Cytotoxic T cell (primary cell): ENCODE measurements around the gene PGA3.

DNA sequence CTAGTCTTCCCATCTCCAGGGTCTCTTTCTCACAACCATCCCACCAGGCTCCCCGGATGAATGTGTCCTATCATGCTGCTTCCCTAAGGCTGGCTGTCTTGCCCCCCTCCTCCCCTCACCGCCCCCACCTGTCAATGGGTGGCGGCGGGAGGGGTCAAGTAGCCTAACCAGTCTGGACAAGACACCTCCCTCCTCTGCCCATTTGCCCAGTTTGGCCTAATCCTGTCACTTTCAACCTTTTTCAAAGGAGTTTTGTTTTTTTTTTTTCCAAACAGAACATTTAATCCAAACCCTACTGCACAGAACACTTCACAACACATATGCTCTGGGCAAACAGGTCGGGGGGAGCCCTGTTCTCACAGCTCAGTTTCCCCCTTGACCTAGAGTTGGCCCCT lies 10.9 kb downstream of the VPS37C start:
- PRO-cap, 2 experiments, result no peak in any of the 2 experiments

GRCh38 chr11:61203234-61203705 lies at the start of gene PGA3:
Gene PGA3, plus strand, starts transcription at chr11:61203515.
- PRO-cap, 2 experiments, result no peak in any of the 2 experiments

DNA sequence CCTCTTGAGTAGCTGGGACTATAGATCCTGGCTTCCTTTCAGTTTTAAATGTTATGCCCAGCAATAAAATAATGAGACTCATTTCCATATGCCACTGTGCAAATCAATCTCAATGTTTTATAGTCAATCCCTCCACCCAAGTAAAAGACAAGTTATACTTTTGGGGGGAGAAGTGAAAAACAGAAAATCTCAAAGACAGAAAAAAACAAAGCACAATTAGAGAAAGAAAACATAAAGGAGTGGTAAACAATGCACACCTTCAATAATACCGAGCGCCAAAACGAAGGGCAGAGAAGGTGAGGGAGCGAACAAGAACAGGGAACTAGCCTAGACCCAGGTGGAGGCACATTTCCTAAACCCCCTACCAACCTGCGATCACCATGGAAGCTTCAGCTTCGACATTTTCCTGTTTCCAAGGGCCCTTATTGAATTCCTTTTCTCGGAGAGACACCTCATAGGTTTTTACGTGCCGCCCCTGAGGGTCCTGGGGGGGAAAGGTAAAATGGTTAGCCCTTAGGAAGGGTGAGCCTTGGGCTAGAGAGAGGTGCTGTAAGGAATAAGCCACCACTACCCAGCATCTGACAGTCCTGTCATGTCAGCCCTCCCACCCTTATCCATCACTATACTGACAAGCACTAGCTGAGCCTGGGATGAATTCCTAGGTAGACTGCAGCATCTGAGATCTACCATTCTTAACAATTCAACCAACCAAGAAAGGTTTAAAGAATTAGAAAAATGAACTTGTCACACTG lies 6.3 kb downstream of the DDB1 start:
- PRO-cap, 2 experiments, result no peak in any of the 2 experiments

GRCh38 chr11:61498648-61499293 lies 9.8 kb upstream of the LRRC10B start:
- PRO-cap, 2 experiments, result no peak in any of the 2 experiments

DNA sequence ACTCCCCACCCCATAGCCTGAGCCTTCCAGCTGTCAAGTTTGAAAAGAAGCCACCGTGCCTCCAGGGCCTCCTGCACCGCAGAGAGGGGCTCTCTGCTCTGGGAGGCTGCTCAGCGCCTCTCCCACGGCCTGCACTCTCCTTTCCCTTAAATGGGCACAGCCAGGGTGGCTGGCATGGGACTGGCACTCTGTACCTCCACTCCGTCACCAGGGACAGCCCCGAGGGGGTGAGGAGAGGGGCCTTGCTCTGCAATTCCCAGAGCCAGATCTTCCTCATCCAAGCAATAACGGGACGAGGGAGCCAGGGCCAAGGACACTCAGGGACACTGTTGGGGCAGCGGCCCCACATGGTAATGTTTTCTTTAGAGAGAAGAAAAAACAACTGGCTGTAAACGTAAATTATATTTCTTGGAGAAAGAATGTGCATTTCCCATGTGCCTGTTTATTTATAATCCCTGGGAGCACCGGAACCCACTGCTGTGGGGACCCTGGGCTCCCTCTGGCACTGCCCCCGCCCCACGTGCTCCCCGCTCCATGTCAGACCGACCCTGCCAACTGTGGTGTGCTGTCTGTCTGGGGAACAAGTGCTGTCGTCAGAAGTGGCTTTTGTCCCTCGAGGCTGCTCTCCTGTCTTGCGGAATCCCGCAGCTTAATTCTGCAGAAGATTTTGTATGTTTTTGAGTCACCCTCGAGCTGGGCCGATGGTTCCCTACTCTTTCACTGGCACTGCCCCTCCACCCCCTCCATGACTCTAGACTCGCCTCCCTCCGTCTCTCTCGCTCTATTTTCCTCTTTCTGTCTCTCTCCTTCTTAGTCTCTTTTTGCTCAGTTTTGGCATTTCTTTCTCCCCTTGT lies 2.3 kb downstream of the LRRC10B start:
- PRO-cap, 2 experiments, result no peak in any of the 2 experiments

- PRO-cap, 2 experiments, result no peak in any of the 2 experiments
Observed at GRCh38 chr11:61534654-61535261, 26.2 kb downstream of the LRRC10B start.

- PRO-cap, 2 experiments, result no peak in any of the 2 experiments
Observed at GRCh38 chr11:61535301-61535886, 26.8 kb downstream of the LRRC10B start.

DNA sequence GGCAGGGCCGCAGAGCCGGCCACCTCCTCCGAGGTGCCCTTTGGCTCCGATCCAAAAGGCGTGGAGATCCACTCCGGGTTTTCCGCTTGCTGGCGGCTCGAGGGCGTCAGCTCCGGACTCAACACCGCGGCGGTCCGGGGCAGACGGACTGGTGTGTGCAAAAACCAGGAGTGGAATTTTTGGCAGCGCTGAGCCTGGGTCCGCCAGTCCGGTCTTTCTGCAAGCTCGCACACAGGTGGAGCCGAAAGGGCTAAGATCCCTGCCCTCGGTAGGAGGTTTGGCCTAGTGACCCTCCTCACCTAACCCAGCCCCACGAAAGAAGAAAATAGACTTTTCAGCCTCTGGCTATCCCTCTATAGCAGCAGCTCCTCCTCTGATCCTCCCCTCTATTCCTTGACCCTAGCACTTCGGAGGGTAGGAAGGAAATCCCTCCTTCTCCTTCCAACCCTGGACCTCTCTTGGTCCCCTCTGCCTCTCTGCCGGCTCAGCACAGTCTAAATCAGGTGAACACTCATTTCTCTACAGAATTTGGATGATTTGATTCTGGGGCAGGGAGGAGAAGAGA lies 627 bp upstream of the SYT7 start:
- PRO-cap, 2 experiments, result no peak in any of the 2 experiments

DNA sequence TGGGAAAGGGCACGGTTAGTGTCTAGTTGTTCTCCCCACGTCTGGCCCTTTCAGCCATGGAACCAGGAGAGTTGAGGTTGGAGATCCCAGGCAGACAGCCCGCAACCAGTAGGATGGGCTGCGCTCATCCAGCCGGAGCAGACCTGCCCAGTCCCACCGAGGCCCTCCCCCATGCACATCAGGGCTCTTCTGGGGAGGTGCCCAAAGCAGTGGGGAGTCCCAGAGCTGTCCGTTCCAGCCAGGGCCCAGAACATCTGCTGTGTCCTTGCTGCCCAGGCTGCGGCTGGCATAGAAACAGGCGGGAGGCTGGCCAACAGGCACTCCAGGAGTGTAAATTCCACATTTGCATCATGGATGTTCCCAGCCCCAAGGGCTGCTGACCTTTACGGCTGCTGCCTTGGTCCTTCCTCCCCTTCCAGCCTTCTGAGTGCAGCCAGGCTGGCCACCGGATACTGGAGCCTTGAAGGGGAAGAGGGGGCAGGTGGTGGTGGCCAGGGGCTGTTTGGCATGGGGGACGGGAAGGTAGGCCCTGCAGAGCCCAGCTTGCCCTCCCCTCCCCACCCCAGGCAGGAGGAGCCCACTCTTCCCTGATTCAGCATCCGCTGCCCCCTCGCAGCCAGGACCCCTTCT lies 30.1 kb upstream of the SYT7 start:
- PRO-cap, 2 experiments, result no peak in any of the 2 experiments

GRCh38 chr11:61695851-61696507 lies 15.8 kb downstream of the DAGLA start:
- PRO-cap, 2 experiments, result peak in 2 of 2 experiments; most common plus-strand start chr11:61696264 (in 1); most common minus-strand start chr11:61695975 (in 1)

DNA sequence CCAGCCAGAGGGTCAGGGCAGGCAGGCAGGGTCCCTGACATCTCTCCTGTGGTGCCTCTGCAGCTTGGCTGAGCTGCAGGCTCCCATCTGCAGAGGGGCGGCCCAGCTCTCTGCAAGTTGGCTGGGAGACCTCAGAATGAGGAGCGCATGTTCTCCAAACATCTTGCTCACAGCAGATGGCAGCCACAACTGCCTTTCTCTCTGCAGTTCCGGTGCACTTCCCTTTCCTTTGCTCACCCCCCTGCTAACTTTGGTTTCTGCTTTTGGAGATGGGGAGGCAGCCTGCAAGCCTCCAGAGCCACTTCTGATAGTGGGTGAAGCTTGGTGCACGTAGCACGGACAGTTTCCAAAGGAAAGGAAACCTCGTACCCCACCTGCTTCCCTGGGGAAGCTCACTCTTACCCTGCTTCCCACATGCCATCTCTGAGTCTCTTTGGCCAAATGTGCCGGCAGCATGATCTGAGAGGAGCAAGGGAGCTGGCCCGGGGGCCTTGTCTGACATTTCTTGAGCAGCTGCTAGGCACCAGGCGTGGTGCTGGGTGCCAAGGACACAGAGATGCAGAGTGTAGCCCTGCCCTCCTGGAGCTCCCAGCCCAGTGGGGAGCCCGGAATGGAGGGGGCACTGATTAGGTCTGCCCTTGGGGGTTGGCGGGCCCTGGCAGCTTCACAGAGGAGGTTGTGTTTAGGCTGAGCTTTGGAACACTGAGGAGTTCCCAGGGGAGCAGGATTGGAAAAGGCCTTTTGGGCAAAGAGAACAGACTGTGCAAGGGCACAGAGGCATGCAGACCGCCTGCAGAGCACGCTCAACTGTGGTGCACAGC lies 18.2 kb downstream of the DAGLA start:
- PRO-cap, 2 experiments, result no peak in any of the 2 experiments

DNA sequence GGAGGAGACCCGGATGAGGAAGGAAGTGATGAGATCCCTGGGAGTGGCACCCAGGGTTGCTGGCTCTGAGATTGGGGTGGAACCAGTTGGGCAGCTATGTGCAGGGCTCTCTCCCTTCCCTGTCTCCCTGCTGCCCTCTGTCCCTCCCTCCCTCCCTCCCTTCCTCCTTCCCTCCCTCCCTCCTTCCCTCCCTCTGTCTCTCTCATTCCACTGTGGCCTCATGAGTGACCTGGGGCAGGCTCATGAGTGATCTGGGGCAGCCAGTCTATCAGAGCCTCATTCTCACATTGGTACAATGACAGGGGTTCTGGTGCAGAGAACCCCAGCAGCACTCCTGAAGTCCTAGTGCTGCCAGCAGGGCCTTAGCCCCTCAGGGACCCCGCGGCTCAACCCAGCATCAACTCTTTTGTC lies 9.8 kb upstream of the MYRF start:
- PRO-cap, 2 experiments, result no peak in any of the 2 experiments

- PRO-cap, 2 experiments, result no peak in any of the 2 experiments
Observed at GRCh38 chr11:61745500-61746200, 6.8 kb upstream of the MYRF start.

DNA sequence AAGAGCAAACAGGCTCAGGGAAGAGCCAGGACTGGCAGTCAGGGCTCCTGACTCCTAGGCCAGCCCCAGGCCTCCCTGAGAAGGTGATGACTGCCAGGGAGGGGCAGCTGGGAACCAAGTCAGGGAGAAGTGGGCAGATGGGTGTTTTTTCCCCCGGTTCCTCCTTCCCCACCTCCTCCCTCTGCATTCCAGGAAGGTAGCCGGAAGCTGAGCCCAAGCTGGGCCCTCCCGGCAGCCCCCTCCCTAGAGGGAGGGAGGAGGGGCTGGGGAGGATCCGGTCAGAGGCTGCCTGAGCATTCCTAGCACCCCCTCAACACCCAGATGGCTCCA lies 19.6 kb downstream of the MYRF start:
- PRO-cap, 2 experiments, result no peak in any of the 2 experiments

DNA sequence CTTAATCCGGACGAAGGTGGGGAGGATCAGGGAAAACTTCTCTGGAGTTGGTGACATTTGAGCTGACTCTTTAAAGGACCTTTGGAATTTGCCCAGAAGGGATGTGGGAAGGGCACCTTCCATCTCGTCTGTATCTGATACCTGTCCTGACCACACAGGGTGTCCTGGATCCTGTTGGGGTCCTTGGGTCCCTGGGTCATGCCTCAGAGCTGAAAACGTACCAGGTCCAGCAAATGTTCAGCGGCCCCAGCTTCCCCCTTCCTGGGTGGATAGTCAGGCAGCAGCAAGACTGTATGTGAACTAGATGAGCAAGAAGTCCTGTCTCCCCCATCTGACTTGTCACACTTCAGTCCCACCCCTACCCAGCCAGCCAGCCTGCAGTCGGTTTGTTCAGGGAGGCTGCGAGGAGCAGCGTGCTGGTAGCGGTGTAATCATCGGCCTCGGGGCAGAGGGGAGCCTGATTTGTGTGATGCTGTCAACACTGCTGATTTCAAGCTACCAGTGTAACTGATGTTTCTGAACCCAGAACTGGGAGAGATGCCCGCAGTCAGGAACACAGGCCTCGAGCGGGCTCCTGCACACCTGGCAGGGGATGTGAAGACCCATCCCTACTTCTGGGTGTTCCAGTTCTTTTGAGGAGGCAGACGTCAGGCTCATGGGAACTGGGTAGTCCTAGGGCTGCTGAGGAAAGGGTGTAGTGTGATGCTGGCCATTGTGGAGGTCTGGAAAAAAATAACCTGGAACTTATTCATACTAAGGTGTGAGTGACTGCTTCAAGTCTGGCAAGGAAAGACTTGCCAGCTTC lies 9.5 kb downstream of the TMEM258 start:
- PRO-cap, 2 experiments, result no peak in any of the 2 experiments

DNA sequence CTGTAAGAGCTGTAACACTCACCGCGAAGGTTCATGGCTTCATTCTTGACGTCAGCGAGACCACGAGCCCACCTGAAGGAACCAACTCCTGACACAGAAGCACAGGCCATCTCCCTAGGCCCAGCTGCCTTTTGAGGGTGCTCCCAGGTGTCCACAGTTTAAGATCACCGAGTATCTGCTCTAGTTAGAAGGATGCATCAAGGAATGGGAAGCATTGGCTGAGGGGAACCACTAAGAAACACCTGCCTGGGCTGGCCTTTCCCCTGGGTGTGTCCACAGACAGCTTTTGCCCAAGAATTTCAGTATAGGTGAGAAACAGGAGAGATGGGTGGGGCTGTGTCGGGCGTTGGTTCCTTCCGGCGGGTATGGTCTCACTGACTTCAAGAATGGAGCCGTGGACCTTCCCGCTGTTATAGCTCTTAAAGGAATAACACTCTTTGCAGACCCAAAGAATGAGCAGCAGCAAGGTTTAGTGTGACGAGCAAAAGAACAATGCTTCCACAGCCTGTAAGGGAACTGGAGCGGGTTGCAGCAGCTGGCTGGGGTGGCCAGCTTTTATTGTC lies 2.6 kb downstream of the FADS1 start:
- PRO-cap, 2 experiments, result peak in 1 of 2 experiments; most common minus-strand start position 528 of the sequence (in 1)

GRCh38 chr11:61866290-61867371 lies 24.7 kb downstream of the FADS3 start:
- PRO-cap, 2 experiments, result no peak in any of the 2 experiments

GRCh38 chr11:61870912-61871759 lies 20.2 kb downstream of the FADS3 start:
- PRO-cap, 2 experiments, result no peak in any of the 2 experiments

DNA sequence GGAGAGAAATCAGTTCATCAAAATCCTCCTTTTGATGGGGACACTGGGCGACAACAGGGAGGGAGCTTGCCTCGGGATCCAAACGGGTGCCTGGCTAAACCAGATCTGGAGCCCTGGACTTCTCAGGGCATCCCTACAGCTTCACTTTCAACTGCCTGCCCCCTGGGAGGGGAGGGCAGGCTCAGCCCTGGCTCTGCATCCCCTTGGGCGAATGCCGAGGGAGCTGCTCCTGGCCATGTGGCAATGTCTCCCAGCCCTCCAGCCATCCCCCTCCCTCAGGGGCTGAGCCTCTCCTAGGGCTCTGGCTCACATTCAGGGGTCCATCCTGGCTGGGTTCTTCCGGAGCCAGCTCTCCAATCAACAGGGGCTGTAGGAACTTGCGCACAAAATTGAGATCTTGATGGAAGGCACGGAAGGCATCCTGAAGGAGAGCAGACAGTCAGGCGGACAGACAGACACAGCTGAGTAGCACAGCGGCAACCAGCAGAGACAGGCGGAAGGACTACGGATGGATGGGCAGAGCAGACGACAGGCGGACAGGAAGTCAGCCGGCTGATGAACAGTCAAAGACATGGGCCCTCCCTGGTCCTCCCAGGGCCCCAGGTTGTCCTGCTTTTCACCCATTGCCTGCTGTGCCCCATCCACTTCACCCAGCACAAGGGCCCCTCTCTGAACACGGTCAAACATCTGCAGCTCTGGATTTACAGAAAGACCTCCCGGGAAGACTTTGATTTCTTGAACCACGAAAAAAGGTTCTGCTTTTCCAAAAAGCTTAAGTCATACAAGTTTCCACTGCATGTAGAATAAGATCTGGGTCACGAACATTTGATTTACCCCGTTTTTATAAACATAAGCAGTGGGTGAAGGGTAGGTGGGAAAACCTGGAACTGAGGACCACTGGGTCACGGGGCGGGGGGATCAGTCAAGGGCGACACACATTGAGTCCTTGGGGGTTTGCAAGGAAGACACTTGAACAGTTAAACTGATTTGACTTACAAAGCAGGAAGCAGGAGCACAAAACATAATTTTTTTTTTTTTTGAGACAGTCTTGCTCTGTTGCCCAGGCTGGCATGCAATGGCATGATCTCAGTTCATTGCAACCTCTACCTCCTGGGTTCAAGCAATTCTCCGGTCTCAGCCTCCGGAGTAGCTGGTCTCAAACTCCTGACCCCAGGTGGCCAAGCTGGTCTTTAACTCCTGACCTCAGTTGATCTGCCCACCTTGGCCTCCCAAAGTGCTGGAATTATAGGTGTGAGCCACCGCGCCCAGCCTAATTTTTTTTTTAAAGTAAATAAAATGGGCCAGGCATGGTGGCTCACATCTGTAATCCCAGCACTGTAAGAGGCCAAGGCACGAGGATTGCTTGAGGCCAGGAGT lies 11.1 kb downstream of the FADS3 start:
- PRO-cap, 2 experiments, result no peak in any of the 2 experiments

DNA sequence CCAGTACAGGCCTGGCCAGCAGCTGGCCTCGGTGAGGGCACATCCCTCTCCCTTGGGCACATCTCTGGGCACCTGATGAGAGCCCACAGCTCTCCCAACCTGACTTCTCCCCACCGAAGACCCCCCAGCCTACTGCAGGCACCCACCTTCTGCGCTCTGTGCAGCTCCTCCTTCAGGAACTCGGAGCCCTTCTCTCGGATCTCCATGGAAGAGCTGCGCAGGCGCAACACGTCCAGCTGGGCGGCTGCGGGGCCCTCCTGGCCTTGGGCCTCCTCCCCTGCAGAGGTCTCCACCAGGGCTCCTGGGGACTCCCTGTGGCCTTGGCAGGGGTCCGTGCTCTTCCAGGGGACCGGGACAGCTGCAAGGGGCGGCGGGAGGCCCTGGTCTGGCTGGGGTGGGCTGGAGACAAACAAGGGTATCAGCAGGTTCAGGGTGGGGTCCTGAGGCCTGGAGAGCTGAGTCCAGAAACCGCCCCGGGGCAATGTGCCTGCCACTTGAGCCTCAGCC lies 9.4 kb downstream of the RAB3IL1 start:
- PRO-cap, 2 experiments, result no peak in any of the 2 experiments